Parietal lobe (tissue), 2 donors: Measurements from ENCODE around the genes C20orf204 and SOX18.

DNA sequence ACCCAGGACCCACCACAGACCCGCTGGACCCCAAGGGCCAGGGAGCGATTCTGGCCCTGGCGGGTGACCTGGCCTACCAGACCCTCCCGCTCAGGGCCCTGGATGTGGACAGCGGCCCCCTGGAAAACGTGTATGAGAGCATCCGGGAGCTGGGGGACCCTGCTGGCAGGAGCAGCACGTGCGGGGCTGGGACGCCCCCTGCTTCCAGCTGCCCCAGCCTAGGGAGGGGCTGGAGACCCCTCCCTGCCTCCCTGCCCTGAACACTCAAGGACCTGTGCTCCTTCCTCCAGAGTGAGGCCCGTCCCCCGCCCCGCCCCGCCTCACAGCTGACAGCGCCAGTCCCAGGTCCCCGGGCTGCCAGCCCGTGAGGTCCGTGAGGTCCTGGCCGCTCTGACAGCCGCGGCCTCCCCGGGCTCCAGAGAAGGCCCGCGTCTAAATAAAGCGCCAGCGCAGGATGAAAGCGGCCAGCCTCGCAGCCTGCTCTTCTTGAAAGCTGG lies 887 bp upstream of the SLC2A4RG start:
- RAMPAGE, long total RNA: no peak

DNA sequence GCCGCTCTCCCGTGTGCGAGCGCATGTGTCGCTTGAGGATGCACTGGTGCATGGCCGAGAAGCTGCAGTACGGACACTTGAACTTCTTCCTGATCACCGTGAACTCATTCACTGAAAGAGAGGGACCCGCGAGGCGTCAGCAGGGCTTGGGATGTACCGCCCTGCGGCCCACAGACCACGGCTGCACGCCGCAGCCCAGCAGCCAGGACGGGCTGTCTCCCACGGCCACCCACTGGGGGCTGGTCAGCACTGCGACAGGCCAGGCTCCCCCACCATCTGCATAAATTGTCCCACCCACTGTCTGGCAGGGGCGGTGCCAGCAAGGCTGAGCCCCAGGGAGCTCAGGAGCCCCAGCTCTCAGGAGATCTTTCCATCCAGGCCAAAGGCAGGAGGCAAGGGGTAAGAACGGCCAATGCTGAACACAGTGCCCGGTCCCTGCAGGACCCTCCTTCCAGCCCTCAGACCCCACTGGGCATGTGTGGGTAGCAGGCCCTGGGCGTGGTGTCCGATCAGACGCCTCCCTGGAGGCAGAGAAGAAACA lies 13.2 kb downstream of the SLC2A4RG start:
- RAMPAGE, long total RNA: no peak

DNA sequence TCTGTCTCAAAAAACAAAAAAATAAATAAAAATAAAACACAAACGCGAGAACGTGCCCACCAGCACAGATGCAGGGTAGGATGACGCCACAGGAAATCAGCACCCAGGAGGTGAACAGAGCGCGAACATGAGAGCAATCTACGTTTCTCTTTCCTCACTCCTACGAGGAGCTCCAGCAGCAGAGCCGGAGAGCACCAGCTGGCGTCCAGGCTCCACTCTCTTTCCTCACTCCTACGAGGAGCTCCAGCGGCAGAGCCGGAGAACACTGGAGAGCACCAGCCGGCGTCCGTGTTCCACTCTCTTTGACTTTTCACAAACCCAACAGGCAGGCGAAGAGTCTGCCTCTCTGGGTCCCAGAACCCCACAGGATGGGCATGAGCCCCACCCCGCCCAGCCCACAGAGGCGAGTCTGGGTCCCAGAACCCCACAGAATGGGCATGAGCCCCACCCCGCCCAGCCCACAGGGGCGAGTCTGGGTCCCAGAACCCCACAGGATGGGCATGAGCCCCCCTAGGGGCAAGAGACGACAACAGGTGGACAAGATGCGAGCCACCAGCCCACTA lies 20.2 kb downstream of the ZBTB46 start:
- RAMPAGE, long total RNA: no peak

GRCh38 chr20:63853863-63854732 lies 7.2 kb upstream of the ABHD16B start:
- RAMPAGE, long total RNA: no peak

- RAMPAGE, long total RNA: no peak
Observed at GRCh38 chr20:63857290-63857848, 3.9 kb upstream of the ABHD16B start.

GRCh38 chr20:63863745-63864687 lies 1.1 kb upstream of the TPD52L2 start:
- RAMPAGE, long total RNA: no peak

- RAMPAGE, long total RNA: no peak
Observed at GRCh38 chr20:63888852-63889905, 5.7 kb upstream of the DNAJC5 start.

GRCh38 chr20:63909697-63910262 lies 14.9 kb downstream of the DNAJC5 start:
- RAMPAGE, long total RNA: no peak

DNA sequence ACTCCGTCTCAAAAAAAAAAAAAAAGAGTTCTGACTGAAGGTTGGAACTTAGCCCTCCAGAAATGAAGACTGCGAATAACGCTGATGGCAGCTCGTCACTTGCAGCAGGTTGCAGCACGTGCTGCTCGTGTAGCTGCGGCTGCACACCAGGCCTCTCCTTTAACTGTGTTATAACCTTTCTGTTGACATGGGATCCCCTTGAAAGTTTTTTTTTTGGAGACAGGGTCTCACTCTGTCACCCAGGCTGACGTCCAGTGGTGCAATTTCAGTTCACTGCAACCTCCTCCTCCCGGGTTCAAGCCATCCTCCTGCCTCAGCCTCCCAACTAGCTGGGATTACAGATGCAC lies 26.6 kb downstream of the DNAJC5 start:
- RAMPAGE, long total RNA: no peak

DNA sequence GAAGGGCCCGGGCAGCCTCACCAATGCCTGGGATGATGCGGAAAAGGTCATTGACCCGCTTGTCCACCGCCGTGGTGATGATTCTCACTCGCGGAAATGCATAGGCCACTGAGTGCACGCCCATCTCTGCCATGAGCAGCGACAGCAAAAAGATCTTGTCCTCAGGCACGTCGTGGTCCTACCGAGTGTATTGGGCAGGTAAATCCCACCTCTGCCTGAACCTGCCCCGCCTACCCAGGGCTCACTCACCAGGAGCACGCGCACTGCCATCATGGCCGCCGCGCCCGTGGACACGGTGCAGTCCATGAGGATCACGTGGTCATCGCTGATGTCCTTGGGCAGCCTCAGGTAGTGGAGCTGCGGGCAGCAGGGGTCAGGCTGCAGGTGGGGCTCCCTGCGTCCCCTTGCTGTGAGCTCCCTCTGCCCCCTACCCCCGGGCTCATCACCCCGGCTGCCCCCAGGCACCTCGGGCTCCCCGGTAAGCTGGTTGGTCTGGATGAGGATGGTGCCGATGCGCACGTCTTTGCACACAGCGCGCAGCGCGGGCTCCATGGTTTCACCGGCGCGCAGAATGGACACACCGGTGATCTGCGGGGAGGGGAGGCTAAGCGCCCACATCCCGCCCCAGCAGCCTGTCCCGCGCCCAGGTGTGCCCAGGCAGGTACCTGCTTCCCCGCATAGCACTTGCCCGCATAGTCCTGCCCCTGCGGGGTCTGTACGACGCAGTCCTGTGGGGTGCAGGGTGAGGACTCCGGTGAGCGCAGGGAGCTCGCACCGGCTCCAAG lies 15.9 kb downstream of the UCKL1 start:
- RAMPAGE, long total RNA: no peak

DNA sequence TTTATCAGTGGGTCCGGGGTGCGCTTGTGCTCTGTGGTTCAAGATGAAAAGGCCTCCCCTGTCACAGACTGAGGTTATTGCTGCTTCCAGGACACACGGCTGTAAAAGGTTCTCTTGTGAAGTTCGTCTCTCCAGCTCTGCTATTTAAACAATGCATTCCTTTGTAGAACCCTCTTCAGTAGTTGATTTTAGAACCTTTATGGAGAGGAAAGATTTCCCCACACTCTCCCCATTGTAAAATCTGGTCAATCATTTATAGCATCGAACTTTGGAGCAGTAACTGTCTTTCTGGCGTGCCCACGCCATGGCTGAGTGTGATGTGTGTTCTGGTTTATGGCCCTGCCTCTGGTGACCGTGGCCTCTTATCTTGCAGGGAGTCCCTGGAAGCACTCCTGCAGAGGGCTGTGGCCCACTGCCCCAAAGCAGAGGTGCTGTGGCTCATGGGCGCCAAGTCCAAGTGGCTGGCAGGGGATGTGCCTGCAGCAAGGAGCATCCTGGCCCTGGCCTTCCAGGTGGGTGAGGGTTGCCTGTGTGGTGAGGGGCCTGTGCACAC lies 11.7 kb upstream of the C20orf204 start:
- RAMPAGE, long total RNA: no peak

DNA sequence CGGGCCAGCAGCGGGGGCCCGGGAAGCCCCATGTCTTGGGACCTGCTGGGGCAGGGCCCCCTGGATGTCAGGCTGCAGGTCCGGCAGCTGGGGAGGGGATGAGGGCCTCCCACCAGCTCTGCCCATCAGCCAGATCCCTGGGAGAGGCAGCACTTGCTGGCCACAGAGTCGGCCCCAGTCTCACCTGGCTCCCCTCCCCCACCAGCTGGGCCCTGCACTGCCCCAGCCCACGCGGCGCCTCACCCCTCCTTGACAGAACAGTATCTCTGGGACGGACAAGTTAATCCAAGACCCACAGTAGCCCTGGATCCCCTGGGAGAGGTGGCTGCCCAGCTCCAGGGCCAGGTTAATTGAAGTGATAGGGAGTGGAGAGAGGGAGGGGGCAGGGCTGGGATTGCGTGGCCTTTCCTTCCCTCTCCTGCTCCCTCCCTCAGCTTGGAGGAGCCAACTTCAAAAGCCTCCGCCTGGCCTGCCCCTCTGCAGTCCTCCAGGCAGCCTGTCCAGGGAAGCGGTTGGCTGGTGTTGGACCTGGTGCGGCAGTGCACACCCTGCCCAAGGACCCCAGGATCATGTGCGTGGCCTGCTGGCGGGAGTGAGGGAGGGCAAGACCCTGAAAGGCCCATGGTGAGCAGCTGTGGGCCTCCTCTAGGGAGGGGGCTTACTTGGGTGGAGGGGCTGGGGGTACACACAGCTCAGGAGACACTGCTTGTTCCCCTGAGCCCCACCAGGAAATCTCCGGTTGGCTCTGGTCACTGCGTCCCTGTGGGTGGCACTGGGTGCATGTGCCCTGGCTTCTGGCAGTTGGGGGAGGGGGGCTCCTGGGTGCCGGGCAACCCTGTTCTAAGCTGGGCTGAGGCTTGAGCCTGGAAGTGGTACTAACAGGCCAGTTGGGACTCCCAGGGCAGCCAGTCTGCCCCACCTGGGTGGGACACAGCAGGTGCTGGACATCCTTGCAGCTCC lies at the start of gene C20orf204:
Gene C20orf204, plus strand, starts transcription at position 480 of the 960 bp plus-strand sequence.
- RAMPAGE, long total RNA: no peak

DNA sequence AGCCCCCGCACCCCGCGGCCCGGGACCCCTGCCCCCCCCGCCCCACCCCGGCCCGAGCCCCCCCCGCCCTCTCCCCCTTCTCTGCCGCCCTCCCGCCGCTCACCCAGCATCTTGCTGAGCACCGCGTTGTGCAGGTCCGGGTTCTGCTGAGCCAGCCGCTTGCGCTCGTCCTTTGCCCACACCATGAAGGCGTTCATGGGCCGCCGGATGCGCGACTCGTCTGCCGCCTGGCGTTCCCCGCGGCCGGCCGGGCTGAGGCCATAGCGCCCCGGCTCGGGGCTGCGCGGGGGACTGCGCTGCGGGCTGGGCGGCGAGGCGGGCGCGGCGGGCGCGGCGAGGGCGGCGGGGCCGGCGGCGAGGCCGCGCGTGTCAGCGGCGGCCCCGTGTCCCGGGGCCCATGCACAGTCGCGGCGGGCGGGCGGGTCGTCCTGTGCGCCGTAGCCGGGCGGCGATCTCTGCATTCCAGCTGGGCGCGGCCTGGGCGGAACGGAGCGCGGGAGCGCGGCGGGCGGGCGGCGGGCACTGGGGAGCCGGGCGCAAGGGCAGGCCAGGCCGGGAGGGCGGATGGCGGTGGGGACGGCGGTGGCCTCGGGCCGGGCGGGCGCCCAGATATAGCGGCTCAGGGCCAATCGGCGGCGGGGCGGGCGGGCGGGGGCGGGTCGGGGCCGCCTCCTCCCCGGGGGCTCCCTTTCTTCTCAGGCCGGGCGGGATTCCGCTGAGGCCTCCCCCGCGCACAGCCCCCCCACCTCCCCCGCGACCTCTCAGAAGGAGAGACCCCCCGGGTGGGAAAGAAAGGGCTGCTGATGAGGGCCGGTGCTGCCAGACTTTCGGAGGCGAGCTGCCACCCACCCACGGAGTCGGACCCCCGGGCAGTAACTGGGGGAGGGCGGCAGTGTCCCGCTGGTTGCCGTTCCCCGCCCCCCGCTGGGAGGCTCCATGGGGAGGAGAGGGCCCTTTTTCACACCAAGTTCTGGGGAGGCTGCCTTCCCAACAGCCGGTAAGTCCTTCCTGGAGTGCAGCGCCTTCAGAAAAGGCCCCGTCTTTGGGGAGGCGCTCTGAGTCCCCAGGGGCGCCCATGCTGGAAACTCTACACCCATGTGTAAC lies at the start of gene SOX18:
Gene SOX18, minus strand, starts transcription at position 584 of the 1,104 bp plus-strand sequence.
- RAMPAGE, long total RNA: no peak

DNA sequence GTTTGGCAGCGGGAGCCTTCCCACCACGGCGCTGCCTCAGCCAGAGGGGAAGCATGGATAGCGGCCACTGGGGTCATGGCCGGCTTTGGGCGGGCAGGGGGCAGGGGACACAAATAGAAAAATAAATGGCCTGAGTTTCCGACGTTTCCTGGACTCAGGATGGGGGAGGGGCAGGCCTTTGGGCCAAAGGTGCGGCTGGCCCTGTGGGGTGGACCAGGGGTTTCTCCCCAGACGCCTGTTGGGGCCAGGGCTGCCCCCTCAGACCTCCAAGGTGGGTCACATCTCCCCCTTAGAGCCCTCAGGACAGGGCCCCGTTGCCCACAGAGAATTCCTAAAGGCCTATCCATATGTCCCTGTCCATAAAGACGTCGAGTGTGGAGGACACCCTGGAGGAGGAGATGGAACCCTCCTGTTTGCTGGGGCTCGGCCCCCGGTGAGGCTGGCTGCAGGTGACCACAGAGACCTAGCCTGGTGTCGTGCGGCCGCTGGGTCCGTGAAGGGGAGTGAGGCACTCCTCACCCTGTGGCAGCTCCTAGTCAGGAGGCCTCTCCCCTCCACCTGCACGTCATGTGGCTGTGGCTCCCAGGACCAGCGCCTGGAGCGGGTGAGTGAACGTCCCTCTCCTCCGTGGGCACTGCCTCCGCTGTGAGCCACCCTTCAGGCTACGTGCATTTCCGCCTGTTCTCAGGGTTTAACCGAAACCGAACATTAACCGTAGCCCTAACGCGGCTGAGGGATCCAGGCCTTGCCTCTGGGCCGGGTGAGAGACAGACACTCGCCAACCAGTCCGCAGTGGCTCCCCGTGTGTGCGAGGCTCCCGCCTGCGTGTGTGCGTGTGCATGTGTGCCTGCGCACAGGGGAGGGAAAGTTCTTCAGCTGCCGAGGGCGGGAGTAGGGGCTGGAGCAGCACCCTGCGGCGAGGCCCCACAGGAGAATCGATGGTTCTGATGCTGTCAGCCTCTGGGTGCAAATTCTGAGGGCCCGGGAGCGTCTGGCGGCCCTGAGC lies 6.1 kb upstream of the TCEA2 start:
- RAMPAGE, long total RNA: no peak

GRCh38 chr20:64063474-64064020 lies 549 bp downstream of the TCEA2 start:
- RAMPAGE, long total RNA: no peak

- RAMPAGE, long total RNA: no peak
Observed at GRCh38 chr20:64082412-64082868, 1.8 kb downstream of the LKAAEAR1 start.

DNA sequence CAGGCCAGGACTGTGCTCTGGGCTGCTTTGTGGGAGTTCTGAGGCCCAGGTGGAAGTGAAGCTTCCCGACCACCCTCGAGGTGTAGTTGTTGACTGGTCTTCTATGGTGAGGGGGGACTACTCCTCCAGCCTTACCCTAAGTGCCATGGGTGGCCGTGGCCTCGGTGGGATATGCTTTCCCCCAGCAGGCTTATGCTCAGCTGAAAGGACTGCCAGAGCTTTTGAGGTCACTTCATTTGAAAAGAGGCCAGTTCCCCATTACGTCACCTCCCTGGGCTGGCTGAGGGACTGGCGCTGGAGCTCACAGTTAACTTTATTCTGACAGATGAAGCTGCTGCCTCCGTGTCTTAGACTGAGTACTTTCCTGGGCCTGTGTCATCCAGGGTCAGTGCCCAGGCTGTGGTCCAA lies 42.9 kb upstream of the PCMTD2 start:
- RAMPAGE, long total RNA: no peak